Islet of Langerhans (tissue), 1 donor: Measurements from ENCODE around the genes BCL2L2 and EFS.

DNA sequence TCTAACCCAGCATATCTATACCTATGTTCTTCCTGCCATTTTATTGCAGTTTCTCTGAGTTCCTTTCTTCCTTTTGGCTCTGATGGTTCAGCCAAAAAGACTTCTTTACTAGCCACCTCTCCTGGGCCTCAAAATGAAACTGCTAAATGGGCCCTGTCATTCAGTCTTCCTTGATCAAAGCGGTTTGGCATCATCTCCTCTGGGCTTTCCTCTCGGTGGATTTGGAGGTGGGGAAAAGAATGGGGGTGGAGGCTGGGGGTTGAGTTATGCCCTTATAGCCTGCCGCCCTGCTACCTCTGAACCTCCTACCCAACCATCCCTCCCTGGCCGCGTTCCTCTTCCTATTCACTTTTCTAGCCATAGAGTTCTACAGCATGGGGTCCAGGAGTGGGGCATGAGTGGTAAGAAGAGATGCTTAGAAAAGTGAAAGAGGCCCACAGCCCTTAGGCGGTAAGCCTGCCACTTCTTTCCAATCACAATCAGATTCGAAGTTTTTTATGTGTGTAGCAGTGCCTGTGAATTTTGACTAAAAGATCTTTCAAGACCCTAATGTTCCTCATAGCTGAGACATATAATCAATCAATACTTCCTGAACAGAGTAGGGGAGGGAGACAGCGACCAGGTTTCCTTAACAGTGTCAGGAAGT, 2.5 kb downstream of the AJUBA start:
- RRBS = no CpG with 5 or more reads among the region's 8 CpGs

DNA sequence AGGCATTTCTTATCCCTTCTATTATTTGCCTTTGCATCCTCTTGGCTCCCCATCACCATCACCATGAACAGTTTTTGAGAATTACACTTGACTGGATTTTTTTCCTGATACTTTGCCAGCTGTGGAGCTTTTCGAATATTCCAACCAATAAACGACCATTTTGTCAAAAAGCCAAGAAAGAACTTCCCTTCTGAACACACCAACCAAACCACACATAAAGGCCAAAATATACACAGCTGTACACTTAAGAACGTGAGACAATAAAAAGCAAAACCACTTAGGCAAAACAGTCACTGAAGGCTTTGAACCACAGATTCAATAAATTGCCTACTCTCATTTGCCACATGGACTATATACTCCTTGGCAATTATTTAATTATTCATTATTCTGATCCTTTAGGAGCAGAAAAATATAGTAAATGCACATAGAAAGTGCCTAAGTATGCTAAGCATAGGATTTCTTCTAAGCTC, 1.1 kb downstream of the C14orf93 start:
- RRBS = no CpG with 5 or more reads among the region's 3 CpGs

DNA sequence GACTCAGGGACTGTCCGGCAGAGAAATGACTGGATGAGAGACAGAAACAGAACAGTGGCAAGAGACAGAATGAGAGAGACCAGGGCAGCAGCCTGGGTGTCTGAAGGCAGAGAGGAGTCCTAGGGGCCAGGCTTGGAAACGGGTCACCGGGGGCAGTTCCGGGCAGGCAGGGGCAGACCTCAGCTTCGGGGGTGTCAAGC, 899 bp downstream of the CDH24 start:
- RRBS = 28% methylated on average over 1 of the region's 5 CpGs

DNA sequence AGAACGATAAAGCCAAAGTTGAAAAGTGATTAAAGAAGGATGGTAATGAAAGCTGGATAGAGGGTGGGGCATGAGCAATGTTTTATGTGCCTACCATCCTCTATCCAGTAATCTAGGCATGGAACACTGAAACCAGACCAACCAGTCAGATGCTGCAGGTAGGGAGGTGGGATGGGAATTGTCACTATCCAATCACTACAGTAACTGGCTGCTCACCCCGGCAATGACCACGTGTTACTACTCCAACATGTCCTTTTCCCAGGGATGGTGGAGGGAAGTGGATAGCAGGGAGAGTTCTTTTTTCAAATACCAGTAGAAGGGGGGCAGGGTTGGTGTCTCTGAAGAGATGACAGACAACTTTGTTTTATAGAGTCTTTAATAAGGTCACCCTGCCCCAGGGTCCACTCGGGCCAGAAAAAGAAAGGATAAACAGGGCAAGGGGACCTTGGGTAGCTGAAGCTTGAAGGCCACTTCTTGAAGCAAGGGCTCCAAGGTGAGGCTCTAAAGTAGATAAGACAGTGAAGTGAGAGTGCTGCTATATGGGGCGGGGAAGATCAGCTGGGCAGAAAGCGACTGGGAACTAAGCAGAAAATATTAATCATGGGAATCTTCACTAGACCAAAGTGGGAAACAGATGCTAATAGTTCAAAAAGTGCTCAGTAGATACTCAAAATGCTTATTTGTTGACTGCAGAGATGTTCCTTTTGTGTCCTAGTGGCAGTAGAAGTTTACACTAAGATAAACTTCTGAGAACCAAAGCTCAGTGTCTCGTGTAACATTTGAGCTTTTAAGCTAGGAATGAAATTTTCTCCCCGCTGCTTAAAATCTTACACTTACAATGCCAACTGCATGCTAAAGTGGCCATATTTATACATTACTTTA, 14.8 kb upstream of the CDH24 start:
- RRBS = no CpG with 5 or more reads among the region's 8 CpGs

DNA sequence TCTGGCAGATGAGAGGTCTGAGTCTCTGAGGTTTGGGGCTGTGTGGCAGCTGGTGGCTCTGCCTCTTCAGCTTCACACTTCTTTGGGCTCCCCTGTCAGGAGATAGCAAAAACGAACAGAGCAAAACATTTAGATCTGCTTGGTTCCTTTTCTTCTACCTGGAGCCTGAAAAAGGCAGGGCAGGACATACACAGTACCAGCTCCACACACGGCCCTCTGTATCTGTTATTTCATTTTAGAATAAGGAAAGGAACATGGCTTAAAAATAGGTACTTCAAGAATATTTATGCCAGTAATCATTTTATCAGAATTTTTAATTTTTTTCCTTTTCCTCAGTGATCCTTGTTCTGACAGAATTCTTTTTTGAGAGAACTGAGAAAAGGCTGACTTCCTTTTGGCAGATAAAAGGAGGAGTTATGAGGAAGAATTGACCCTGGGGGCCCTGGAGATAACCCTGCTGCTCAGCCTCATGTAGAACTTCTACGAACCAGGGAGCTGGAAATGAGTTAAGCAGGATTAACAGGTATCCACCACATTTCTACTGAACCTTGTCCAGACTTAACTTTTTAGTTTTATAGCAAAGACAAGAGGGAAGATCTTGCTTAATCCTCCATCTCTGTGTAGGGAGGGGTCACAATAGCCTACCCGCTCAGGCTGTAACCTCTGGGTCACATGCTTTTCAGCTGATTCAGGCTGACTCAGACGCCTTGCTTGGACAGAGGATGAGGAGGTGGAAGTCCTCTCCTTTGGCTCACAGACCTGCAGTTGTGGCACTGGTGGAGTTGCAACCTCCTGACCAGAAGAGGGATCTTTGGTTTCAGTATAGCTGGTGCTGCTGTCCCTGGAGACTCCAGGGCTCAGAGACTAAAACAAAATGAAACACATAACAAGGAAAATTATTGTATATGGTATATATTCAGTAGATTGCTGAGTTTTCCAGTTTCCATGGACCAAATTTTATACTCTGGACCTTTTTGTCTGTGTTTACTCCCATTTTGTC, 16.5 kb downstream of the ACIN1 start:
- RRBS = no CpG with 5 or more reads among the region's 5 CpGs

GRCh38 chr14:23080347-23080963, 14.5 kb downstream of the ACIN1 start:
- RRBS = no CpG with 5 or more reads among the region's 2 CpGs

DNA sequence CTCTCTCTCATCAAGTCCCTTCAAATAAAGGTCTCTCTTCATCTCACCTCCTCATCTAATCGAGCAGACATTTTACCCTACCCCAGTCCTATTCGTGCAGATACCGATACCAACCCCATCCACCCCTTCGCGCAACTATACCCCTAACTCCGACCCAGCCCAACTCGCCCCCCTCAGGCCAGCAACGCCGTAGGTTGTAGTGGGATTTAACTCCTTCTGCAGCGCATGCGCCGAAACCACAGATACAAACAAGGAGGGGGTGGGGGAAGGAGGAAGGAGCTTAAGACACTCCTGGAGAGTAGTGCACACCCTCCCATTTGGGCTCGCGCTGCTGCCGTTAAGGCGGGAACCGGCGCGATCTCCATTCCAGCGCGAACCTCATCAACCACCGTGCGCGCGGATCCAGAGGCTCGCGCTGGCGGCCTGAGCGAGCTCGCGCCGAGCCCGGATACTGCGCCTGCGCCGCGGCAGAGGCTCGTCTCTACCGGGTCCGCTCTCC, 441 bp downstream of the ACIN1 start:
- RRBS = 2% methylated on average over 19 of the region's 40 CpGs

- RRBS = no CpG with 5 or more reads among the region's 4 CpGs
Observed at GRCh38 chr14:23137960-23138689, 19.1 kb upstream of the CEBPE start.

- RRBS = no CpG with 5 or more reads among the region's 5 CpGs
Observed at GRCh38 chr14:23145582-23146186, 26.6 kb upstream of the CEBPE start.

- RRBS = 7% methylated on average over 4 of the region's 30 CpGs
Observed at GRCh38 chr14:23306162-23307442, at the start of gene BCL2L2. Gene BCL2L2, plus strand, starts transcription at chr14:23306833.

DNA sequence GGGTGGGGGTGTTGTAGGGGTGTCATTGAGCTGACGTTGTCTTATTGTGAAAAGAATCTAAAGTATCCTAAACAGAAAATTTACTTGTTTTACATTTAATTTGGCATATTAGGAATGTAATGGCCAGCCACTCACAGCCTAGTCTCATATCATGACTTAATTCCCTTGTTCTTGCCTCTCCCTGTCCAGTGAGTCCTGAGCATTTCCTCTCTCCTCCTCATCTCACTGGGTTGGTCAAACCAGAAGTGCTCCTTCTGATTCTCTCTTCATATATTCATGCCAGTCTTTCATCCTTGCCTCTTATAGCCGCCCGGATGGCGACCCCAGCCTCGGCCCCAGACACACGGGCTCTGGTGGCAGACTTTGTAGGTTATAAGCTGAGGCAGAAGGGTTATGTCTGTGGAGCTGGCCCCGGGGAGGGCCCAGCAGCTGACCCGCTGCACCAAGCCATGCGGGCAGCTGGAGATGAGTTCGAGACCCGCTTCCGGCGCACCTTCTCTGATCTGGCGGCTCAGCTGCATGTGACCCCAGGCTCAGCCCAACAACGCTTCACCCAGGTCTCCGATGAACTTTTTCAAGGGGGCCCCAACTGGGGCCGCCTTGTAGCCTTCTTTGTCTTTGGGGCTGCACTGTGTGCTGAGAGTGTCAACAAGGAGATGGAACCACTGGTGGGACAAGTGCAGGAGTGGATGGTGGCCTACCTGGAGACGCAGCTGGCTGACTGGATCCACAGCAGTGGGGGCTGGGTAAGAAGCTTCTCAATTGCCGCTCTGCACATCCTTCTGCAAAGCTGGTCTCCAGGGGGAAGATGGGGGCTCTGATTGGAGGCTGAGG, 1.0 kb downstream of the BCL2L2 start:
- RRBS = 71% methylated on average over 10 of the region's 19 CpGs

- RRBS = no CpG with 5 or more reads among the region's 12 CpGs
Observed at GRCh38 chr14:23324821-23325691, 3.8 kb downstream of the PABPN1 start.

GRCh38 chr14:23364827-23365652, at the start of gene EFS:
Gene EFS, minus strand, starts transcription at chr14:23365172.
- RRBS = 14% methylated on average over 24 of the region's 68 CpGs

DNA sequence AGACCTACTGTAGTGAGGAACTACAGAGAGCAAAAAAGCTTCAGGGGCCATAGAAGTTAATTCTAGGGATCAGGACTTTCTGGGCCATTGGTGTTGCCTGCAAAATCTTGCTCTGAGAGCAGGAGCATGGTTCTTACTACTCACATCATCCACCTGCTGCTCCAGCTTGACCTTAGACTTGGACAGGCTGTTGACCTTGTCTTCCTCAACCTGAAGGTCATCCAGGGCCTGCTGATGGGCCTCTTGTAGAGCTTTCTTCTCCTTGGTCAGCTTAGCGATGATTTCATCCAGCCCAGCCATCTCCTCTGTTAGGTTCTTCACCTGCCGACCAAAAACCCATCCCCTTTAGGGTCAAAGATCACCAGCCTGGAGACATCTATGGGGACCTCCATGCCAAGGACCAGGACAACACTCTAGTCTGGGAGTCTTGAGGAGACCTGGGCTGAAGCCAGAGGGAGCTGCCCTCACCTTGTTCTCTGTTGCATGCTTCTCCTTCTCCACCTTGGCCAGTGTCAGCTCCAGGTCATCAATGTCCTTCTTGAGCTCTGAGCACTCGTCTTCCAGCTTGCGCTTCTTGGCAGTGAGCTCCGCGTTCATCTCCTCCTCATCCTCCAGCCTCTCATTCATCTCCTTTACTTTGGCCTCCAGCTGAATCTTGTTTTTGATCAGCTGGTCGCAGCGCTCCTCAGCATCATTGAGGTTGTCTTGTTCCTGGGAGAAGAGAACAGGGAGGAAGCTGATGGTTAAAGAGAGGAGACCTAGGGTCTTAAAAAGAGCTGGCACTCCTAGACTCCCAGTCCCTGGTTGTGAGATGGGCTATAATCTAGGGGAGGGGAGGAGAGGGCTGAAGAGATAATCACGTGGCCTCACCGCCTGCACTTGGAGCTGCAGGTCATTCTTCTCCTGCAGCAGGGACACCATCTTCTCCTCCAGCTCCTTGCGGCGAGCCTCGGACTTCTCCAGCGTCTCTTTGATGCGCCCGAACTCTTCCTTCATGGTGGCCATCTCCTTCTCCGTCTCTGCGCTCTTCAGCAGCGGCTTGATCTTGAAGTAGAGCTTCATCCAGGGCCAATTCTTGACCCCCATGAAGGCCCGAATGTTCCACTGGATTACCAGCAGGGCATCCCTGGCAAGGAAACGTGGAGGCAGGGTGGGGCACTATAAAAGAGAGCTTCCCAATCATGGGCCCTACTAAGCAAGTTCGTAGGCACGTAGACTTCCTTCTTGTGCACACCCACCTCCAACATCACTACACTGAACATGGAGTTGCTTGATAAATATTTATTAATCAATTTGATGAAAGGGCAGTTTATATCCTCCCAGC, 14.4 kb downstream of the MYH6 start:
- RRBS = no CpG with 5 or more reads among the region's 23 CpGs

DNA sequence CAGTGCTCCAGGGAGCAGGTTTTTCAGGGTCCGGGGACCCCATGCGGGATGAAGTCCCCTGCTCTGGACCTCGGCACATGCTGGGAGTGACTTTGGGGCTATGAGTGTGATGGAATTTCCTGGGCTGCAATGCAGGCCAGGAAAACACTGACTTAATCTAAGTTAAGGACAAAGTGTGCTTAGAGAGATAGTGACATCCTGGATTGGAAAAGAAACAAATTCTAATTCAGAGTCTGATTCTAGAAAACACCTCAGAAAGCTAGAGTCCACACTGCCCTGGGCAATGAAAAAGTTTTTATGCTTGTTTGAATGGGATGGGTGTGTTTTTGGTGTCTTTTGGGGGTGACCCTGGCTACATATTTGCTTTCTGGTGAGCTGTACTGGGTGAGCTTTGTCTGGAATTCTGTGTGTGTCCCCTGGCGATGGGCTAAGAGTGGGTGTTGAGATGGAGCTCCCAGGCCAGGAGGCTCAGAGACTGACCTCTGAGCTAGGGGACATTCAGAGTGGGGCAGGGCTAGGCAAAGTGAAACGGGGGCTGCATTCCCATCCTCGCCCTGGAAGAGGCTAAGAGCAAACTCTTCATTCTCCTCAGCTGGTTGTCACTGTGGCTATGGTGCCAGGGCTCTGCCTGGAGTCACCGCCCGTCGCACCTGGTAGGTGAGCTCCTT, 6.4 kb upstream of the MYH6 start:
- RRBS = no CpG with 5 or more reads among the region's 9 CpGs

DNA sequence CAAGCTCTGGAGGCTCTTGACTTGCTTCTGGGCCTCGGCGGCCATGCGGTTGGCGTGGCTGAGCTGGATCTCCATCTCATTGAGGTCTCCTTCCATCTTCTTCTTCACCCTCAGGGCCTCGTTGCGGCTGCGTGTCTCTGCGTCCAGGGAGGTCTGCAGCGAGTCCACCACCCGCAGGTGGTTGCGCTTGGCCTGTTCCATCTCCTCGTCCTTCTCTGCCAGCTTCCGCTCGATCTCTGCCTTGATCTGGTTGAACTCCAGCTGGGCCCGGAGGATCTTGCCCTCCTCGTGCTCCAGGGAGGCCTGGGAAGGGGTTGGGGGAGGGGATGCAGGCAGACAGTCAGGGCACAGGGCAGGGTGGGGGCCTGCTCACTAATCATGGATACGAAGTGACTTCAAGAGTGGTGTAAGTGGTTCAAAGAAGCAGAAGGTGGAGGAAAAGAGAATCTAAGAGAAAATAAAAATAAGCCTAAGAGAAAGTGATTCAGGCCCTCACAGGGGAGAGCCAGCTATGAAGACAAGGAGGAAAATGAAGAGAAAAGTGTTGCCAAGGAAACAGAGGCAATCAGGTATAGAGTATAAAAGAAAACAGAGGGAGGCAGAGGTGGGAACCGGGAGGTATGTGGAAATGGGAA, 8.1 kb upstream of the MYH6 start:
- RRBS = no CpG with 5 or more reads among the region's 18 CpGs

- RRBS = no CpG with 5 or more reads among the region's 4 CpGs
Observed at GRCh38 chr14:23581507-23581812, 2.9 kb upstream of the JPH4 start.

- RRBS = no CpG with 5 or more reads among the region's 8 CpGs
Observed at GRCh38 chr14:23951559-23952238, 1.9 kb upstream of the DHRS4 start.

- RRBS = no CpG with 5 or more reads among the region's 8 CpGs
Observed at GRCh38 chr14:24079665-24080332, 8.4 kb downstream of the CPNE6 start.

- RRBS = no CpG with 5 or more reads among the region's 10 CpGs
Observed at GRCh38 chr14:24113297-24113641, 1.3 kb upstream of the DCAF11 start.